Mesenchymal stem cell of Wharton's jelly (primary cell): ENCODE results near the gene SEPTIN9.

- CAGE, long polyA plus RNA, result no peak
These were observed 535 bp downstream of the METTL23 start for GRCh38 chr17:76727141-76727607.

DNA sequence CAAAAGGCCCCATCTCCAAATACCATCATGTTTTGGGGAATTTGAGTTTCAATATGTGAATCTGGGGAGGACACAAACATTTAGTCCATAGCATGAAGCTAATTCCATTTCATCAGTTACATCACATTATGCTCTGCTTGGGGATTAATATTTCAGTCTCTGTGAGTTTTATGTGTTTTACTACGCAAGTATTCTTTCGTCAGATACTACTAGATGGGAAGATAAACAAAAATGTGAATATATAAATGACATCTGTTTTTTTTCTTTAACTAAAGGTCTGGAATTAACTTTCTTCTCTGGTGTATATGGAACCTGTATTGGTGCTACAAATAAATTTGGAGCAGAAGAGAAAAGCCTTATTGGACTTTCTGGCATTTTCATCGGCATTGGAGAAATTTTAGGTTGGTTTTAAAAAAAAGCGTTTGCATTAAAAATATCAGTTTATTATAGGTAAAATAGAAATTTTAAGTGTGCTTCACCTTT lies 31.6 kb downstream of the MFSD11 start:
- CAGE, long polyA plus RNA, result no peak

DNA sequence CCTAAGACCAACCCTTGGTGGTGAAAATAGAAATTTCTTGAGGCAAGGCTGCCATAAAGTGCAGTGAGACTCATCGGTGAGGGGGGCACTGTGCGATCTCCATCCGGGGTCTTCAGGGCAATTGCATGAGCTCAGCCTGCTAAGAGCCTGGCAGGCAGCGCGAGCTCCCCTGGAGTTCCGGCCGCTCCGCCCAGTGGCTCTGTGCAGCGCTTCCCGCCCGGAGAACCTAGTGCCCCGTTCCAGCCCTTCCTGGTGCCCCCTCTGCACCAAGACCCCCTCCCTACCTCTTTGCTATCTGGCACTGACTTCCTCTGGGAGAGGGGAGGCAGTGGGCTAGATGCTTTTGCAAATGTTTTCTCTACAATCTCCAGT lies 101.2 kb downstream of the MGAT5B start:
- CAGE, long polyA plus RNA, result no peak

DNA sequence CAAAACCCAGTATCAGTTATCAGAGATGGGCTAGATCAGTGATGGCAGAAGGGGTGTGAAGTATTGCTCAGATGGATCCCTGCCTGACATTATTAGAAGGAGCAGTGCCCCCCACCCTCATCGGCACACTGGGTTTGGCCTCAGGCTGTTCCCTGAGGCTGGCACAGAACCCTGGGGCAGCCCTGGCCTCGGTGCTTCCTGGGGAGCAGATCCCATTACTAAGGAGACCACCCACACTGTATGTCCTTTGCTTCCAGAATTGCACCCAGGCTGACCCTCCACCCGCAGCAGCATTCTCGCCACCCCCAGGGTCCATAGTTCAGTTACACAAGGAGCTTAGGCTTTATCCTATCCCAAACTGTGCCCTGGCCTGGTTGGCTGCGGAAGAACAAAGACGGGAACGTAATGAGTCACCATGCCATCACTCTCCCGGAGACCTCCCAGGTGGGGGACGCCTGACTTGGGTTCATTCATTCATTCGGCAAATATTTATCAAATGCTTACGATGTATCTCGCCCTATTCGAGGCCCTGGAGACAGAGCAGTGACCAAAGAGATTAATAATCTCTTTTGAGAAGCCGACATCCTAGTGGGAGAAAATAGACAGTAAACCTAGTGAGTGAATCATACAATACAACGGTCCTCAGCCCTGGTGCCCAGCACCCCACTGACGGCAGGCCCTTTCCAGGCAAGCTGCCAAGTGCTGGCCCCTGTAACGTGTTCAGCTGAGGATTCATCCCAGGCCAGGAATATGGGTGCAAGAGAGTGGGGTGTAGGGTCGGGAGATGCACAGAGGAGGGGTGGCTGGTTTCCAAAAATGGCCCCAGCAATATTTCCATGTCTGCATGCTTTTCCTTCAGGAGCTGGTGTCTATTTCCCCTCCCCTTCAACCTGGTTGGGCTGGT lies 134.0 kb downstream of the MGAT5B start:
- CAGE, long polyA plus RNA, result no peak

GRCh38 chr17:77115477-77115920 lies 25.3 kb upstream of the SEC14L1 start:
- CAGE, long polyA plus RNA, result no peak

GRCh38 chr17:77118214-77119094 lies 22.3 kb upstream of the SEC14L1 start:
- CAGE, long polyA plus RNA, result no peak

DNA sequence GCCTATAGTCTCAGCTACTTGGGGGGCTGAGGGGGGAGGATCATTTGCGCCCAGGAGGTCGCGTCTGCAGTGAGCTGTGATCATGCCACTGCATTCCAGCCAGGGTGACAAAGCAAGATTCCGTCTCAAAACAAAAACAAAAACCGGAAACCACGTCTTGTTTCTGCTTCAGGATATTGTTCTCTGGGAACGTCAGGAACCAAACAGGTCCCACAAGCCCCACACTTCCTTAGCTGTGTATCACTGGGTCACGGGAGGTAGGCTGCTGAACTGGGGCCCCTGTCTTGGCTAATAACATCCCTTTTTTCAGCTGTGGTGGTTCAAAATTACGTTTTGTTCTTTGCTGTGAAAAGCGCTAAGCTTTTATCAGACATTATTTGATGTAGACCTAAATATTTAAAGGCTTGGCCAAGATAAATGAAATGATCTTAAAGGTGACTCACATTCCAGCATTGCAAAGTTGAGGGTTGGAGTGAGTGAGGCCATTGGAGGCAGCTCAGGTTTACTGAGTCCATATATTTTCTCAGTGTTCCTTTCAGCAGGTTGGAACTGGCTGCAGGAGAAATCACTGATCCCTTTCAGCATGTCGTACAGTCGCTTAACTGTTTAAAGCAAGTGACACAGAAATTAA lies 16.4 kb upstream of the SEC14L1 start:
- CAGE, long polyA plus RNA, result no peak

GRCh38 chr17:77143703-77144175 lies 3.0 kb downstream of the SEC14L1 start:
- CAGE, long polyA plus RNA, result no peak

DNA sequence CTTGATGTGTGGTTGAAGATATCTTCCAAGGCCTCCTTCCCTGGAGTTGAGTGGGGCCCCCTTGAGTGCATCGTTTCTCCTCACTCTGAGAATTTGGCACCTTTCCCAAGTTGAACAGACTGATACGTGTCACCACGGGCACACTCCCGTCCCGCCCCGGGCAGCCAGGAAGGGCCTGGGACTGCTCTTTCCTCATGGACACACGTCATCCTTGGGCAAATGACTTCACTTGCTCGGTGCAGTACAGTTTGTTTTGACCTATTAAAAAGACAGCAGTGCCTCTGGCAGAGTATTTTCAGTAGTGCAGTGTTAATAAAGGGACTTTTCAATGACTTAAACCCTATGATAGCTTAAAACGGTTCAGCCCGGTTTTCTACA lies 59.9 kb downstream of the SEC14L1 start:
- CAGE, long polyA plus RNA, result no peak

DNA sequence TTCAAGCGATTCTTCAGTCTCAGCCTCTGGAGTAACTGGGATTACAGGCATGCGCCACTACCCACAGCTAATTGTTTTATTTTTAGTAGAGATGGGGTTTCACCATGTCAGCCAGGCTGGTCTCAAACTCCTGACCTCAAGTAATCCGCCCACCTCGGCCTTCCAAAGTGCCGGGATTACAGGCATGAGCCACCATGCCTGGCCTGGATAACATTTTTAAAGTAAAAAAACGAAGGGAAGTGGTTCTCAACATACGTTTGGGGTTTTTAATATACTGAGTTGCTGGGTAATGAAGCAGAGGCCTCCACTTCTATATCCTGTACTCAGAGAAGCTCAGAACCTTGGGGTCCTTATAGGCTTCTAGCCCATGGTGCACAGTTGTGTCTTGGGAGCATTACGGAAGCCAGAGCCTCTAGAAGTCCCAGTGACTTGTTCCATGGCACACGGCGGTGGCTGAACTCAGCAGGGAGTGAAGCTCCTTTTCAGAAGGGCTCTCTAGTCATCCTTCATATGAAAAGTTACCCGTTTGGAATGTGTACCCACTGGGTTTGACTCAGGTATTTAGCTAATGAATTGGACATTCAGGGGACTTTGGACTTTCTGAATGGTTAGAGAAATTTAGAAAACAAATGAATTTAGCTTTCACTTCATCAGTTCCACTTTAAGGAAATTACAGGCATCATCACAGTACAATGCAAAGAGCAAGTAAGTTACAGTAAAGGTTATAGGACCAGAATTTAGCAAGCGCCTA lies 67.0 kb downstream of the SEC14L1 start:
- CAGE, long polyA plus RNA, result no peak

GRCh38 chr17:77246836-77247569 lies 34.3 kb upstream of the SEPTIN9 start:
- CAGE, long polyA plus RNA, result no peak

DNA sequence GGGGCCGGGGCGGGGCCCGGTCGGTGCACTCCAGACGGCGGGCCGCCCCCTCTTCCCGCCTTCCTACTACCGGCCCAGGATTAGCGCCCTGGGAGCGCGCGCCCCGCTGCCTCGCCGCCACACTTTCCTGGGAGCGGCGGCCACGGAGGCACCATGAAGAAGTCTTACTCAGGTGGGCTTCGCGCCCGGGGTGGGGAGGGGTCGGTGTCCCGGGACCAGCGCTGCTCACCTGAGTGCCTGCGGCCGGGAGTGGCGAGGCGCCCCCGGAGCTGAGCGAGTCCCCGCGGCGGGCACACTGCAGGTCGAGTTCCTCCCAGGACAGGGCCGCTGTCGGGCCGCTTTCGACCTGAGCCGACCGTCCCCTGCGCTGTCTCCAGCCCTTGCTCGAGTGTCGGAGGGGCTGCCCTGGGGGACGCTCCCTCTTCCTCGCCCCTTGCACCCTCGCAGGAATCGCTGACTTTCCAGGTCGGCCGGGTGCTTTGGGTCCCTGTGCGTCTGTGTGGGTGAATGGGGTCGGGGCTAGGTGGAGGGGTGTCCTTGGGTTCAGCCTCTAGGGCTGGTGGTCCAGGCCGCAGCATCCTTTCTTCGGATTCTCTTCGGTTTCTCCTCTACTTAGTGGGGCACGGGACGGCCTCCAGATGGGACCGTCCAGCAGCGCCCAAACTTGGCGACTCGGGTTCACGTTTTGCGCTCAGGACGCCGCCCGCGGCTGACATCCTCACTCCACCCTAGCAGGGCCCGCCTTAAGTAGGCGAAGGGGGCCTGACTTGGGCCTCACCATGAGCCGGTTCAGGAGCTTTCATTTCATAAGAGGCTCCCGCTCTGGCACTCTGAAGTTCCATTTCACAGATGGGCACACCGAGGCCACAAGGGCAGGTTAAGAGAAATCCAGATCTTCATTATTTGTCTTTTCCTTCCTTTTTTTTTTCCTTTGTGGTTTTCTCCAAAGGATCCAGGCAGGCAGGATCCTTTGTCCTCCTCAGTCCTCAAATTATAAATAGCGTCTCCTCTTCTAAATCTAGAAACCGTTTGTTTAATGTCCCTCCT lies at the start of gene SEPTIN9:
SEPTIN9 (plus strand) TSS at position 117 of the 1,047 bp plus-strand sequence.
- CAGE, long polyA plus RNA, result no peak

DNA sequence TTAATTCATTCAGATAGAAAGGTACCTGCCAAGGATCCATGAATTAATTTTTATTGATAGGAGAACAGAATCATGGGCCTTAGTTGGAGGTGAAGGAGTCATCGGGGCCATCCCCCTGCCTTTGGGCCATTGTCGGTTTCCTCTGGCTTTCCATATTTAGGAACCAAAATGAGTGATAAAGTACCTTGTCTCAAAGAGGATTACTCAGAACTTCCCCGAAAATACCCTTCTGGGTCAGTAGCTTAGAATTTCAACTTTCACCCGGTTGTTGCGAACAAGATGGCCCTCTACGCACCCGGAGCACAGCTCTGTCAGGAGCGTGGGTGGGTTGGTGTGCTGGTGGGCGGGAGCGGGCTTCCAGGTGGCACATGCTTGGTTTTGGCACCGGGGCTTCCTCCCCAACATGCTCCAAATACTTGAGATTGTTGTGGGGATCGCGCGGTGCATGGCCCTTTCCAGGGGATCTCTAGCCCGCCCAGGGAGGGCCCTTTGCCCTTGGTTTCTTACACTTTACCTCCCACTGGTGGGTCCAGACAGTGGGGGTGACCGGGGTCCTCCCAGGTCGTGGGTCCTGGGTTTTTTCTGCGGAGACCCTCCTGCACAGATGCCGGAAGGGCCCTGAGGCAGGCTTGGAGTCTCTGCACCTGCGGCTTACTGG lies 1.3 kb downstream of the SEPTIN9 start:
- CAGE, long polyA plus RNA, result no peak

DNA sequence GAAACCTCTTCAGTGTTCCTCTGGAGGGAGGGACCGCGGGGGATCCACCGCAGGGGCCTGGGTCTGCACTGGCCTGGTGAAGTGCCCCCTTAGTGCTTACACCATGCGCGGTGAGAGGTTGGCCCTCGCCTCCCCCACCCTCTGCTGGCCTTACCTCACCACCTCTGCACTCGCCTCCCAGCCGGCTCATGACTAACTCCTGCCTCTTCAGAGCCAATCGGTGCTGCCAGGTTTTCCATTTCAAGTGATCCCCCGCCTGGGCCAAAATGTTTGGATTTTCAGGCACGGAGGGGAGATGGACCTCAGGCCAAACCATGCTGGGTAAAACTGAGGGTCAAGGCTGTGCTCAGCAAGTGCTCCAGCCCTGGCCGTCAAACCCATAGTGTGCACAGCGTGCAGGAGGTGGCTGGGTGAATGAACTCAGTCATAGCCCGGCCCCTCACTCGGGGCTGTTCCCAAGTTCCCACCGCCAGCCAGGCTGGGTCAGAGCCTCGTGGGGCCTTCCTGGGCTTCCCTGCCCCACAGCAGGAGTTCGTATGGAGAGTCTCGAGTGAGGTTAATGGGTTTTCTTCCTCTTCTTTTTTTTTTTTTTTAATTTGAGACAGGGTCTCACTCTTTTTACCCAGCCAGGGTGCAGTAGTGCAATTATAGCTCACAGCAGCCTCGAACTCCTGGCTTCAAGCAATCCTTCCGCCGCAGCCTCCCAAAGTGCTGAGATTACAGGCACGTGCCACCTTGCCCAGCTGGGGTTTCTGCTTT lies 35.0 kb downstream of the SEPTIN9 start:
- CAGE, long polyA plus RNA, result no peak

DNA sequence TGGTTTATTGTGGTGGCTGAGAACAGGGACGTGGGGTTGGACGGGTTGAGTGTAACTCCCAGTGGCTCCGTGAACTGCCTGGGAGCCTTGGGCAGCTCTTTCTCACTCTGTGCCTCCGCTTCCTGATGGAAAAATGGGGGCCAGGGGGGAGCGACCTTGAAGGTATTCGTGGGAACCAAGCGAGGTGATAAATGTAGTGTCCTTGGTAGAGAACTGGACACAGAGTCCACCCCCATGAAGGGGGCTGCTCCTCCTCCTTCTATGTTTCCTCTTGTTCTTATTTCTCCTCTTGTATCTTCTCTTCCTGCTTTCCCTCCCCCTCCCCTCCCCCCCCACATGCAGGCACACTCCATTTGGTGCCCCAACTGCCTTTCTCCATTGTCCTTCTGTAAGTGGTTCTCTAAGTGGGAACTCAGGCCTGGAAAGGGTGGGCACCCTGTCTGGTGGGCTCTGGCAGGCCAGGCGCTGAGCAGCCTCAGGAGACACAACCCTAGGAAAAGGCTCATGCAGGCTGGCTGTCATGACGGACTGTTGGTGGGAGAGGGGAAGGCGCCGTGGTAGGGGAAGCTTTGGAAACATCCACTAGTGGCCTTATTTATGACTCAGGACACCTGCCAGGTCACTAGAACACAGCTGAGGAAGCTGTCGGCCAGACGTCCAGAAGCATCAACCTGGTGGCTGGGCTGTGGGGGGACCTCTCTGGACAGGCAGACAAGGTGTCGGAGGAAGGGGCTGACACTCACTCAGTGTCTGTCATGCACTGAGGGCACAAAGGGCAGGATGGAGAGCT lies 75.3 kb downstream of the SEPTIN9 start:
- CAGE, long polyA plus RNA, result no peak

GRCh38 chr17:77370786-77371226 lies 89.5 kb downstream of the SEPTIN9 start:
- CAGE, long polyA plus RNA, result no peak

GRCh38 chr17:77385721-77386820 lies 104.8 kb downstream of the SEPTIN9 start:
- CAGE, long polyA plus RNA, result no peak

- CAGE, long polyA plus RNA, result no peak
These were observed 113.3 kb downstream of the SEPTIN9 start for GRCh38 chr17:77394336-77395275.

- CAGE, long polyA plus RNA, result no peak
These were observed 128.5 kb downstream of the SEPTIN9 start for GRCh38 chr17:77409757-77410292.

- CAGE, long polyA plus RNA, result no peak
These were observed 172.5 kb downstream of the SEPTIN9 start for GRCh38 chr17:77453445-77454560.